Cardiac fibroblast (primary cell): Measurements from ENCODE around the gene RCOR3.

DNA sequence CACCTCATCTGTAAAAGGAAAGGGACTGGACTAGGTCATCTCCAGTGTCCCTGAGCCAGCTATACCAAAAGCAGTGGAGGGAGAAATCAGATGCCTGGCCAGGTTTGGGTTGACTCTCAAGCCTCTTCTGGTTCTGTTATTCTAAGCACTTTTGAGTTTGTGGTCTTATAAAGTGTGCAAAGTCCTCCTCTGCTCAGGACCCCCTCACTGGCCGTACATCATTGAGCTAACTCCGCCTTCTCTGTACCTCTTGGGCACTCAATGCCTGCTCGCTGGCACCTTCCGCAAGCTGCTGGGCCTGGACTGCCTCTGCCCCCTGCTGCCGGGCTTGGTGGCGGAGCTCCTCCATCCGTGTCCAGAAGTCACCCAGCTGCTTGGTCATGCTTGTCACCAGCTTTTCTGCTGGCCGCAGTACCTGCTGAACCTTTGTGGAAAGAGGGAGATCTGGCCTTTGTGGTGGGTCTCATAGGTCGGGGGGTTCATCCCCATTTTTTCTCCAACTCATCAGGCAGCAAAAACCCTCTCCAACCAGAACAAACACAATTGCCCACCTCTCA, 33.7 kb downstream of the CAMK1G start:
- RRBS, result no CpG with 5 or more reads among the region's 9 CpGs

- RRBS, result no CpG with 5 or more reads among the region's 3 CpGs
These were observed 1.9 kb downstream of the LAMB3 start for GRCh38 chr1:209650374-209650762.

DNA sequence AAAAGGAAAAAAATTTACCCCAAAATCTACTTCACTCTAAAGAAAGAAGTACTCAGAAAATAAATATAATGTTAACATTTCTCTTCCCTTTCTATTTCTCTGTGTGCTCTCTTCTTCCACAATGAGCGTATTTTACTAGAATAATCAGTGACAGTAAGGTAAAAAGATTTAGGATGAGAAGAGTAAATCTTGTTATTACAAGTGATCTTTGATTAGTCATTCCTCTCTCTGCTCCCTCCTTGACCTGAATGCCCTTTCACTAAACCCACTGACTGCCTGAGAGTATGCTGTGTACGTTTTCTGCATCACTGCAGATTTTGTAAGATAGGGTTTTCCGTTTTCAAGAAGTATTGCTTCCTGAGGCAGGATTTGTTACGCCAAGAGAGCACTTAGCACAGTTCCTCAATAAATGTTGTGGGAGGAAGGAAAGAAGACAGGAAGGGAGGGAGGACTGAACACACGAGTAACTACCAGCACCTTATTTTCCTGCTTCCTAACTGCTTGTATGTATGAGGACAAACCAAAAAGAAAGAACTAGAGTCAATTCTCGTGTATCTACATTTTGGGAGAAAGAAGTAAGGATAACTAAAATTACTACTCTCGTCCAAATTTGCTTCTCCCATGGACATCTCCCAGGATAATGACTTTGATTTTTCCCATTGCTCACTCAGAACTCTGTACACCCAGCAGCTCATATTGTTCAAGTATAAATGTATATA, 7.7 kb upstream of the LAMB3 start:
- RRBS, result no CpG with 5 or more reads among the region's 7 CpGs

DNA sequence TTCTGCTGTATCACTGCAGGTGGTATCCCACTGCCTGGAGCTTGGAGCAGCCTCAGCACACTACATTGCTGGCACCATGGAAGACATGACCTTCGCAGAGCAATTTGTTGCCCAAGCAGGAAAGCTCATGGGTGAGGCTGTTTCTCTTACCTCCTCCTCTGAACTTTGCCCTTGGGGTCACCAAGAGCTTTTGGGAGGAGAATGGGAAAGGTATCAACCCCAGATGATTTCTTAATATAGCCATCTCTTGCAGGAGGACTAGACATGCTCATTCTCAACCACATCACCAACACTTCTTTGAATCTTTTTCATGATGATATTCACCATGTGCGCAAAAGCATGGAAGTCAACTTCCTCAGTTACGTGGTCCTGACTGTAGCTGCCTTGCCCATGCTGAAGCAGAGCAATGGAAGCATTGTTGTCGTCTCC, 2.1 kb downstream of the HSD11B1 start:
- RRBS, result no CpG with 5 or more reads among the region's 4 CpGs

GRCh38 chr1:209721955-209722306, 17.3 kb downstream of the HSD11B1 start:
- RRBS, result no CpG with 5 or more reads among the region's 4 CpGs

- RRBS, result no CpG with 5 or more reads among the region's 2 CpGs
These were observed 23.1 kb upstream of the TRAF3IP3 start for GRCh38 chr1:209732784-209733212.

DNA sequence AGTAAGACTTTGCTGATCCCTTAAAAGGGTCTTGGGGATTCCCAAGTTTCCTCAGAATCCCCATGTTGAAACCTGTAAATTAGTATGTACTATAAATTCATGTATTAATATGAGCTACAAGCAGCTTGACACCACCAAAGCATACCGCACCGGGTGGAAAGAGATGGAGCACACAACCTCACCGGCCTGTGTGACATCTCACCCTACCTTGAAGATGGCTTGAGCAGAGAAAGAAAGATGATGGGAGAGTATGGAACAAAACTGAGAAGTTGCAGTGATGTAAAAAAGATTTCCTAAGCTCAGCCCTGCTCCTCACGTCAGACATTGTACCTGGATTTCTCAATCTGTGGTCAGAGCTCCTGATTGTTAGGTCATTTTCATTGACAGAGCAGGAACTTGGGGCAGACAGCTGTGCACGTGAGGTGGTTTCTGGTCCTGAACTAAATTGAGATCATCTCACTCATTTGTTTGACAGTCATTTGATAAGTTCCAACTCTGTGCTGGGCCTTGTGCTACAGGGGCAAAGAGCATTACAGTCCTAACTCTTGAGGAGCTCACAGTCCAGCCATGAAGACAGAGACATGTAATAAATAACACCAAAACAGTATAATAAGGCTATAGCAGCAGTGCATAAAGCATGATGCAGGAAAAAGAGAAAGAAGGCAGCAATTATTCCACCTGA, 10.2 kb downstream of the TRAF3IP3 start:
- RRBS, result no CpG with 5 or more reads among the region's 5 CpGs

DNA sequence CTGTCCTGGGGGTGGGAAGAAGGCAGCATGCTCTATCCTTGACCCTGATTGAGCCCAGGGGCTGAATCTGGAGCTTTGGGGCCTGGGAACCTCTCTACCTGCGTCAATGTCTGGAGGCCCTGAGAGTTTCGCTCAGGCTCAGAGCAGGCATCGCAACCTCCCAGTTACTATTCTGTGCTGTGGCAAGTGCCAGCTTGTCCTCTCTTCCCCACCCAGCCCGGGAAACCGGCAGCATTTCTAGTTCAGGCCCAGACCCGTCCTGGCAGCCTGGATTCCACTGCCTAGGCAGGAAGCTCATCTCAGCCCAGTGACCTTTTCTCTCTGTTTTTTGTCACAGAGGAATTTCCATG, 10.0 kb upstream of the IRF6 start:
- RRBS, result no CpG with 5 or more reads among the region's 6 CpGs

DNA sequence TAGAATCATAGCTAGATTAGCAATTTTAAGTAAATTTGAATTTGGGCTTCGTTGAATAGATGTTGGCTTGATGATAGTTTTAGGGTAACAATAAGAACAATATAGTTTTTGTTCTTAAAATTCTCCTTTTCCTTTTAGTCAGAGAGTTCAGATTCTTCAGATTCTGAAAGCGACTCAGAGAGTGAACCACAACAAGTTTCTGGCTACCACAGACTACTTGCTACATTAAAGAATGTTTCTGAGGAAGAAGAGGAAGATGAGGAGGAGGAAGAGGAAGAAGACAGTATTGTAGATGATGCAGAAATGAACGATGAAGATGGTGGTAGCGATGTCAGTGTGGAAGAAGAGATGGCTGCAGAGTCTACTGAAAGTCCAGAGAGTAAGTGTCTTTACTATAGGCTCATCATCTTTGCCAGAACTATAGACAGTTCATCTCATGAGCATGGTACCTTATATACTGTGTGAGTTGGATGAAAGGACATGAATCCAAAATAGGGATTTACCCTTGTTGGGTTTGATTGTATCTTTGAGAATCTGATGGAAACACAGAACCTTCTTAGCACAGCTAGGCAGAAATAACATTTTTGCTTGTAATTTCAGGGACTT, 3.0 kb downstream of the UTP25 start:
- RRBS, result no CpG with 5 or more reads among the region's 4 CpGs

- RRBS, result no CpG with 5 or more reads among the region's 5 CpGs
These were observed 10.7 kb downstream of the UTP25 start for GRCh38 chr1:209838501-209838854.

DNA sequence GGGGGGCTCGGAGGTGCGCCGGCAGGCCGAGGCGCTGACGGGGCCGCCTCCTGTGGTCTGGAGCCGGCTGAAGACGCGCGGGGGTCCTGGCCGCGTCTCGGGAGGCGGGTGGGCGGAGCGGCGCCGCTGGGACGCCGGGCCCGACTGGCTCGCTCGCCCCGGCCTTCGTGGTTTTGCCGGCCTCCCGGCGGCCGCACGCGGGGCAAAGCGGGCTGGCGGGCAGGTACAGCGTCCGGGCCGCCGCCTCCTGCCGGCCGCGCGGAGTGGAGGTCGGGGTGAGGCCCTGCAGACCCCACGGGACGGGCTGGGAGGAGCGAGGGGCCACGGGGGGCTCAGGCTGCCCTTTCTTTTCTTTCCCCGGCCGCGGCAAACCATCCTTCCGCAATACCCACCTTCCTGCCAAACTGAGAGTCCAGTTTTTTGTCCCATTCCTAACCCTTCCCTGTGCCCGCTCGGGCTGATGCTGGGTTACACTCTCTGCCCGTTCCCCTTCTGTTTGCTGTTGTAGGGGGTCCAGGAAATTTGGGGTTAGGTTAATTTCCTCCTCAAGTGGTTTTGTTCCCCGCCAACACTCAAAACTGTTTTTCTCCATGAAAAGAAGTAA, 413 bp downstream of the SYT14 start:
- RRBS, result 2% methylated on average over 30 of the region's 55 CpGs

- RRBS, result no CpG with 5 or more reads among the region's 3 CpGs
These were observed 10.3 kb upstream of the SERTAD4 start for GRCh38 chr1:210222267-210222736.

- RRBS, result 1% methylated on average over 56 of the region's 101 CpGs
These were observed at the start of gene RCOR3 for GRCh38 chr1:211258615-211259632. RCOR3 (plus strand) TSS chr1:211259366.

DNA sequence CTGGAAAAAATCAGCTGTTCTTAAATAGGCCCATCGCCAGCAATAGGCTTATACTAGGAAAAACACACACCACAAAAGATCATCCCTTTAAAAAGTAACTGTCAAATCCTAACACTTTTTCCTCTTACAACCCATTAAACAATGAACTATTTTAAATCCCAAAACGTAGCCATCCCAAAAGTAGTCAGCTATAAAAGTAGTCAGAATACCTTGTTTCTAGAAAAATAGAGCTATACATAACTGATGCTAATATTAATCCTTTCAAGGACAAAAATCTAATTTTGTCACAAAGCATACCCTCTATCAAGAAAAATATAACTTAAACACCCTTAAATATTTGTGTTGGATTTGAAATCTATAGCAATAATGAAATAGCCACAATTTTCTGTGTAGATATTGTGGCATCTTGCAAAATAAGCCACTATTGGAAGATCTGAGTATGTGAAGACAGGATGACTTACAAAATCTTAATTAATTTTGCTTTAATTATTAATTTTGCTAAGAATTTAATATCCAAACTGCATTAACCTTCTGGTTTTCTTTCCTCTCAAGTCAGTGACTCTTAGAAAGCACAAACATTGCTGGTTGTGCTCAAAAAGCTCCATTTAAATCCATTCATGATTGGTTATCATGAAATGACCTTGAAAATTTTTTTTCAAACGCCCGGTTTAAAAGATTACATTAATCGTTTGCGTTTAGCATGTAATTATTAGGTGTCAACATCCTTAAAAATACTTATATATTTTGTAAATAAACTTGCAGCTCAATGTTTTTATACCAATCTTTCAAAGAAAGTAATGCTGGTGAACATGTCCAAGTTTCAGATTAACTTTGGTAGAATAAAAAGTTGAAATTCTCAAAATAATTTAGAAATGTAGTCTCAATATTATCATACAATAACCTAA, 4.9 kb downstream of the SLC30A1 start:
- RRBS, result no CpG with 5 or more reads among the region's 6 CpGs

DNA sequence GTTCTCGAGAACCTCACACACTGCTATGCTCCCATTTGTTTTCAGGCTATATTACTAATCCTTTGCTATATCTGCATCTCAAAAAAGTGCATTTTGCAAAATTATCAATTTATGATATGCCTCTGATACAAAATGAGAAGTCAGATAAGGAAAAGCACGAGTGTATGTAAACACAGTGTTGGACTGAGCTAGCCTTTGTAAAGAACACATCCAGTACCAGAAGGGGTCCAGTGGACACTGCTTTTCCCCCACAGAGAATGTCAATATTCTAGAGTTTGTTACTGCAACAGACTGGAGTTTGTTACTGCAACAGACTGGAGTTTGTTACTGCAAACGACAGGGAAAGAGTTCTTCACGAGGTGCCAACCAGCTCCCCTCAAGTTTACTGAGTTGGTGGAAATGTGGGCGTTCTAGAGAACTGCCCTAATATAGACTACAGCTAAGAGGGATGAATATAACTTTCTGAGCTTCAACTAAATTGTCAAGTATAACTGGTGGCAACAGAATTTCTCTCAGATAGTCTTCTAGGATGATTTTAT, 73.7 kb upstream of the NEK2 start:
- RRBS, result no CpG with 5 or more reads among the region's 5 CpGs

GRCh38 chr1:211792964-211793345, 37.6 kb downstream of the LPGAT1 start:
- RRBS, result no CpG with 5 or more reads among the region's 2 CpGs

GRCh38 chr1:211911199-211911463, 80.6 kb upstream of the LPGAT1 start:
- RRBS, result no CpG with 5 or more reads among the region's 3 CpGs

GRCh38 chr1:211951755-211952412, 83.5 kb downstream of the INTS7 start:
- RRBS, result no CpG with 5 or more reads among the region's 3 CpGs

DNA sequence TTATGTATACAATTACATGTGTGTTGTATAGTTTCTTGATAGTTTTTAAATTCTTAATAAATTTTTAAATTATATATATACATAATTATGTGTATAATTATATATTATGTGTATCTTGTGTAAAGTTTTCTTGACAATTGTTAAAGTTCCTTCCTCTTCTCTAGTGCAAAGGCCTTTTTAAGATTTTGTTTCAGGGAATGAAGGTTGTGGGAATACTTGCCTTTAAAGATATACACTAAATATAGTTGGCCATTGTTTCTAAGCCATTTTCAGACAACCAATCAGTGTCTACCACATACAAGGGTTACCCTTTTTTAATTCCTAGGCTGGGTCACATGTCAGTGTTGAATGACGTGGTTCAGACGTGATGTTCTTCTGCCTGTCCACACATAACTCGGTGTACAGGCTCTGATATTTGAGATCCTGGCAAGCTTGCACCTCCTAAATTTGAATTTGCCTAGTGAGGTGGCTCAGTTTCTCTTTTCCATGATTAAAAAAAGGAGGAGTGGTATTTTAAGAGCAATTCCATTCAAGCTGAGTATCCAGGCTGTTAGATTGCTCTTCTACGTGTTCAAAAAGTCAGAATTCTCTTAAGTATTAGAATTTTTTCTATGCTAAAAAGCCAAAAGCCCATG, 38.7 kb downstream of the DTL start:
- RRBS, result no CpG with 5 or more reads among the region's 4 CpGs